ENCODE data around the gene GPC6.

DNA sequence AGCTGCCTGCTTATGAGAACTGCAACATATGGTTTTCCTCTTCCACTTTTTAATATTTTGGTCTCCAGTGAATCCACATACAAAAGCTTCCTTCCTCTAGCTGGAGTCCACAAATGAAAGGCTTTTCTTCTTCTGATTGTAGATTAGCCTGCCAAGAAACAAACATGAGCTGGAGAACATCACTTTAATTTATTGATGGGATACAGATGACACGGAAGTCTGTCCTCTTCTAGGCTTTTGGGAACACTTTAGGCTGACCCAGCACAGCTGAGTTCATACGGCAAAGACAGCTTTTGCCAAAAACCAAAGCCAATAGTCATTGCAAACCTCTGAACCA, 95.5 kb upstream of the SPRY2 start:
- RRBS, 2 experiments = no CpG with 5 or more reads among the region's 2 CpGs

- RRBS, 2 experiments = no CpG with 5 or more reads among the region's 1 CpG
Measured at GRCh38 chr13:80454032-80454516, 113.1 kb upstream of the SPRY2 start.

GRCh38 chr13:80716506-80716982, 375.6 kb upstream of the SPRY2 start:
- RRBS, 2 experiments = no CpG with 5 or more reads among the region's 3 CpGs

- RRBS, 2 experiments = no CpG with 5 or more reads among the region's 2 CpGs
Measured at GRCh38 chr13:84137106-84137673, 254.9 kb upstream of the SLITRK1 start.

- RRBS, 2 experiments = no CpG with 5 or more reads among the region's 7 CpGs
Measured at GRCh38 chr13:86584342-86584583, 785.0 kb upstream of the SLITRK6 start.

DNA sequence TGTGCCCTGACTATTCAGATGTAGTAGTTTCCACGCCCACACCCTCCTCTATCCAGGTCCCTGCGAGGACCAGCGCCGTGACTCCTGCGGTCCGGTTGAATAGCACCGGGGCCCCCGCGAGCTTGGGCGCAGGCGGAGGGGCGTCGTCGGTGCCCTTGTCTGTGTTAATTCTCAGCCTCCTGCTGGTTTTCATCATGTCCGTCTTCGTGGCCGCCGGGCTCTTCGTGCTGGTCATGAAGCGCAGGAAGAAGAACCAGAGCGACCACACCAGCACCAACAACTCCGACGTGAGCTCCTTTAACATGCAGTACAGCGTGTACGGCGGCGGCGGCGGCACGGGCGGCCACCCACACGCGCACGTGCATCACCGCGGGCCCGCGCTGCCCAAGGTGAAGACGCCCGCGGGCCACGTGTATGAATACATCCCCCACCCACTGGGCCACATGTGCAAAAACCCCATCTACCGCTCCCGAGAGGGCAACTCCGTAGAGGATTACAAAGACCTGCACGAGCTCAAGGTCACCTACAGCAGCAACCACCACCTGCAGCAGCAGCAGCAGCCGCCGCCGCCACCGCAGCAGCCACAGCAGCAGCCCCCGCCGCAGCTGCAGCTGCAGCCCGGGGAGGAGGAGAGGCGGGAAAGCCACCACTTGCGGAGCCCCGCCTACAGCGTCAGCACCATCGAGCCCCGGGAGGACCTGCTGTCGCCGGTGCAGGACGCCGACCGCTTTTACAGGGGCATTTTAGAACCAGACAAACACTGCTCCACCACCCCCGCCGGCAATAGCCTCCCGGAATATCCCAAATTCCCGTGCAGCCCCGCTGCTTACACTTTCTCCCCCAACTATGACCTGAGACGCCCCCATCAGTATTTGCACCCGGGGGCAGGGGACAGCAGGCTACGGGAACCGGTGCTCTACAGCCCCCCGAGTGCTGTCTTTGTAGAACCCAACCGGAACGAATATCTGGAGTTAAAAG, 6.3 kb downstream of the SLITRK5 start:
- RRBS, 2 experiments = 95 to 97% methylated on average over 18 to 24 of the region's 76 CpGs

GRCh38 chr13:89363045-89363566, 1691.9 kb downstream of the SLITRK5 start:
- RRBS, 2 experiments = 100% methylated on average over 4 to 6 of the region's 41 CpGs

- RRBS, 2 experiments = no CpG with 5 or more reads among the region's 7 CpGs
Measured at GRCh38 chr13:91354327-91355503, 43.7 kb upstream of the GPC5 start.

DNA sequence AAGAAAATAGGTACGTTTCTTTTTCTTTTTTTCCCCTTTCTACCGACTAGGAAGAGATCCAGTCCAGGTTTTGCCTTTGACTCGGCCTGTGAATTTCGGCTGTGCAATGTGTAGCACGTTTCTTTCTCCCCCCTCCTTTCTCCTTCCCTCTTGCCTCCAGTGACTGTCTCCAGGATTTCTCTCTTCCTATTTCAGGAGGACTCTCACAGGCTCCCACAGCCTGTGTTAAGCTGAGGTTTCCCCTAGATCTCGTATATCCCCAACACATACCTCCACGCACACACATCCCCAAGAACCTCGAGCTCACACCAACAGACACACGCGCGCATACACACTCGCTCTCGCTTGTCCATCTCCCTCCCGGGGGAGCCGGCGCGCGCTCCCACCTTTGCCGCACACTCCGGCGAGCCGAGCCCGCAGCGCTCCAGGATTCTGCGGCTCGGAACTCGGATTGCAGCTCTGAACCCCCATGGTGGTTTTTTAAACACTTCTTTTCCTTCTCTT, at the start of gene GPC6:
Gene GPC6, plus strand, starts transcription at position 135 of the 504 bp plus-strand sequence.
- RRBS, 2 experiments = no CpG with 5 or more reads among the region's 27 CpGs

- RRBS, 2 experiments = no CpG with 5 or more reads among the region's 4 CpGs
Measured at GRCh38 chr13:94594386-94594896, 1.5 kb downstream of the TGDS start.

GRCh38 chr13:94608655-94609134, 7.0 kb downstream of the GPR180 start:
- RRBS, 2 experiments = no CpG with 5 or more reads among the region's 3 CpGs

DNA sequence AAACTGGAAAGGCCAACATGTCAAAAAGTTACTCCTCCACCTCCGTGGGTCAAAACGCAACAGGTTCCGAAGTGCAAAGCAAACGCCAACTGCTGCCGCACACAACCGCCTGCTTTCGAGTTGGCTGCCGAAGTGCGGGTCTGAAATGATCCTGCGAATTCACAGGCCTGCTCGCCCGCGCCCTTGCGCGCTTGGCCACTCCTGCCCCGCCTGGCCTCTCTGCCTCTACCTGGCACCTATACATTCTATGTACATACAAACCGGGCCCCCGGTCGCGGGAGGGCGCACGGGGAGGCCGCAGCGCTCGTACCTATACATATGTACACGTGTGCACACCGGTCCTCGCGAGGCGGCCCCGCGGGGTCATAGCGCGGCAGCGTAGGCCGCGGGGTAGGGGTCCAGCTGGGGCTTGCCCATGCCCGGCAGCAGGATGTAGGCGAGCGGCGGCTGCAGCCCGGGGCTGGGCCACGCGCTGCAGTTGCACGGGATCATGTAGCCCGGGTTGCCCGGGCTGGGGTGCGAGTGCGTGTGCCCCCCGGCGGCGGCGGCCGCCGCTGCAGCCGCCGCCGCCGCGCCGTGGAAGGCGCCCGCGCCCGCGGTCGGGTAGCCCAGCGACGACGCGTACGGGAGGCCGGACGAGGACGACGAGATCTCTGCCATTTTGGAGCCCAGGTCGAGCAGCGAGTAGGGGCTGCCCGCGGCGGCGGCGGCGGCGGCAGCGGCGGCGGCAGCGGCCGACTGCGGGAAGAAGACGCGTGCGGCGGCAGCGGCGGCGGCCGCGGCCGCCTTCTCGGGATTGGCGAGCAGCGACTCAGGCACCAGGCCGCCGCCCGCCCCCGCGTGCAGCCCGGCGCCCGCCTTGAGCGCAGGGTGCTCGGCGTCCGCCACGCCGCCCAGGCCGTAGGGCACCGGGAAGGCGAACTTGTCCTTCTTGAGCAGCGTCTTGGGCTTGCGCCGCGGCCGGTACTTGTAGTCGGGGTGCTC, 1.2 kb downstream of the SOX21 start:
- RRBS, 2 experiments = 1% methylated on average over 49 to 53 of the region's 127 CpGs

GRCh38 chr13:95192740-95193374, 108.4 kb downstream of the ABCC4 start:
- RRBS, 2 experiments = no CpG with 5 or more reads among the region's 9 CpGs

DNA sequence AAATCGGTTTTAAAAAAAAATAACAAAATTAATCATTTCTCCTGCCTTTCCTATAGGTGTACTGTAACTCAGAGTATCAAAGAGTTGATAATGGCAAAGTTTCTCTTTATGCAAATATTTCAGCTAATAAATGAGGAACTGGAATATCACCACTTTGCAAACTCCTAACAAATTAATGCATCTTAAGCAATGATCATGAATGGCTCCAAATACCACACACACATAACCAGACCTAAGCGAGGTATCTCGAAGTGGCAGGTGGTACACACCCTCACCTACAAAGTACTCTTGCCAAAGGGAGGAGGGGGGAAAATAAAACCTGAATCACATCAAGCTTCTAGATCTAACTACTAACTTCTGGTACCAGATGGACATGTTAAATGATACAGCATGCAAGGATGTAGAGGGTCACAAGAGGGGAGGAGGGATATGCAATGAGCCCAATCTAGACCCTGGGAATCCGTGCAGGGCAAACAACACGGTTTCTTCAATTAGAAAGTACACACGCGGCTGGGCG, 61.4 kb downstream of the ABCC4 start:
- RRBS, 2 experiments = no CpG with 5 or more reads among the region's 8 CpGs

- RRBS, 2 experiments = no CpG with 5 or more reads among the region's 4 CpGs
Measured at GRCh38 chr13:95354553-95355194, 53.4 kb upstream of the ABCC4 start.

DNA sequence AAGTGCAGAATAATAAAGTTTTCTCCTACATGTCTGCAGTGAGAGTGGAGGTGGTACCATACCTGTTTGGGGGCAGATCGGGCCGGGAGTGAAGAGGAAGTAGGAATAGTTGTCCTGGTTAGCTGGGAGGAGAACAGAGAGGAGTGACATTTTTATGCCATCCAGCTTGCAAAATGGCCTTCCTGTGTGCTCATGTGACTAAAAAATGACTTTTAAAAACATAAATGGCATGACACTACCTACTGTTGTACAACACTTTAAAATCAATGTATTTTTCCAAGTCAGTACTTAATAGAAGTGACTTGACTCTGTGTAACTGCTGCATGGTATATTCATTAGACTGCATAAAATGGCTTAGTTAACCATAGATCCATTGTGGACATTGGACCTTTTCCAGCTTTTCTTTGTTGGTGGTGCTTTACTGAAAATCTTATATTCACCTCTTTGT, 1.9 kb downstream of the CLDN10 start:
- RRBS, 2 experiments = no CpG with 5 or more reads among the region's 2 CpGs

GRCh38 chr13:95641204-95642357, 2.9 kb downstream of the DZIP1 start:
- RRBS, 2 experiments = 92 to 95% methylated on average over 10 to 20 of the region's 92 CpGs

- RRBS, 2 experiments = no CpG with 5 or more reads among the region's 8 CpGs
Measured at GRCh38 chr13:95785678-95786206, 108.8 kb downstream of the DNAJC3 start.

GRCh38 chr13:97225430-97226445, 3.6 kb downstream of the MBNL2 start:
- RRBS, 2 experiments = 94% methylated on average over 3 of the region's 14 CpGs; no CpG with 5 or more reads in 1 of the 2 experiments